T47D (cell line): Measurements from ENCODE around the genes WIF1 and TMBIM4.

- RRBS: no CpG with 5 or more reads among the region's 5 CpGs
Measured at GRCh38 chr12:64596295-64596834, 13.9 kb upstream of the RASSF3 start.

- RRBS: no CpG with 5 or more reads among the region's 10 CpGs
Measured at GRCh38 chr12:64669221-64670010, 59.1 kb downstream of the RASSF3 start.

- RRBS: no CpG with 5 or more reads among the region's 6 CpGs
Measured at GRCh38 chr12:64691229-64691848, 67.9 kb downstream of the GNS start.

- RRBS: 22% methylated on average over 29 of the region's 71 CpGs
Measured at GRCh38 chr12:65121006-65121804, at the start of gene WIF1. WIF1 (minus strand) TSS chr12:65121305.

- RRBS: 2% methylated on average over 49 of the region's 81 CpGs
Measured at GRCh38 chr12:65169854-65170786, 737 bp downstream of the LEMD3 start.

DNA sequence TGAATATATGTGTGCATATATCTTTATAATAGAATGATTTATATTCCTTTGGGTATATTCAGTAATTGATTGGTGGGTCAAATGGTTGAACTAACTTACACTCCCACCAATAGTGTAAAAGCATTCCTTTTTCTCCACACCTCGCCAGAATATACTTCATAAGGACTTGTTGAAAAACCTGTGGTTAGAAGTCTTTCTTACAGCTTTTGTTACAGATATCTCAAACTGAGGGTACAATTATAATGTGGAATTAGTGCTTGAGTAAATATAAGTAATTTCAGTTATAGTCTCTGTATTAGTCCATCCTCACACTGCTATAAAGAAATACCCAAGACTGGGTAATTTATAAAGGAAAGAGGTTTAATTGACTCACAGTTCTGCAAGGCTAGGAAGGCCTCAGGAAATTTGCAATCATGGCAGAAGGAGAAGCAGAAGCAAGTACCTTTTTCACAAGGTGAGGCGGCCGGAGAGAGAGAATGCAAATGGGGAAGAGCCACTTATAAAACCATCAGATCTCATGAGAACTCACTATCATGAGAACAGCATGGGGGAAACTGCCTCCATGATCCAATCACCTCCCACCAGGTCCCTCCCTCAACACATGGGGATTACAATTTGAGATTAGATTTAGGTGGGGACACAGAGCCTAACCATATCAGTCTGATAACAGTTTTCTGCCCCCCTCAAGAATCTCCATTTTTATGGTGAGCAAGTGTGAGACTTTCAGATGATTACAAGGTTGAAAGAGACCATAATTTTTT, 35.4 kb downstream of the LEMD3 start:
- RRBS: no CpG with 5 or more reads among the region's 3 CpGs

DNA sequence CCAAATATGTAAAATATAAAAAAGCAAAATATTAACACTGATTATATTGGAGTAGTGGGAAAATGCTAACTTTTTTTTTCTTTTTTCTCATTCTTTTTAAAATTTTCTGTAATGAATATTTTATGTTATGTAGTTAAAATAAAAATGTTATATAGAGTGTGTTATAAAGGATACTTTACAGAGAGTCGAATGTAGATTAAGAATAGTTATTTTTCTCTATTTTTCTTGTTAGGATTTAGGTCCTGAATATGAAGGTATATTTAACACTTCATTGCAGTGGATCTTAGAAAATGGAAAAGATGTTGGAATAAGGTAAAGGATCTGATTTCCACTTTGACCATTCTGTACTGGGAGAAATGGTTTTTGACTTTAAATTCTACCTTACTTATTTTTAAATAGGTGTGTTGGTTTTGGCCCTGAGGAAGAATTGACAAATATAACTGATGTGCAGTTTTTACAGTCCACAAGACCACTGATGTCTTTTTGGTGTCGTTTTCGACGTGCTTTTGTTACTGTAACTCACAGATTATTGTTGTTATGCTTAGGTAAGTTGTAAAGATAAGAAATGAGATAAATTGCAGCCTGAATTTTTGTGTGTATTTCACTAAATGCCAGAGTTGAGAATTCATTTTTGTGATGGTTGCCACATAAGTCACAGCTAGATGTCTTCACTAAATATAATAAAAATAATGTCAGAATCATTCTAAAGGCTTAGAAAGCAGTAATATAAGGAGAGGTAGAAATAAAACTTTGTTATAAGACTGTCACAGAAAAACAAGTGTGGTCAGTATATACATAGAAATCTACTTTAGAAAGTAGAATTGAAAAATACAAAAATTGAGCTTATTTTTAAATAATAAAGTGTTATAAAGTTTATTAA, 40.0 kb upstream of the MSRB3 start:
- RRBS: no CpG with 5 or more reads among the region's 4 CpGs

GRCh38 chr12:65460044-65460292, 181.5 kb downstream of the MSRB3 start:
- RRBS: no CpG with 5 or more reads among the region's 1 CpG

DNA sequence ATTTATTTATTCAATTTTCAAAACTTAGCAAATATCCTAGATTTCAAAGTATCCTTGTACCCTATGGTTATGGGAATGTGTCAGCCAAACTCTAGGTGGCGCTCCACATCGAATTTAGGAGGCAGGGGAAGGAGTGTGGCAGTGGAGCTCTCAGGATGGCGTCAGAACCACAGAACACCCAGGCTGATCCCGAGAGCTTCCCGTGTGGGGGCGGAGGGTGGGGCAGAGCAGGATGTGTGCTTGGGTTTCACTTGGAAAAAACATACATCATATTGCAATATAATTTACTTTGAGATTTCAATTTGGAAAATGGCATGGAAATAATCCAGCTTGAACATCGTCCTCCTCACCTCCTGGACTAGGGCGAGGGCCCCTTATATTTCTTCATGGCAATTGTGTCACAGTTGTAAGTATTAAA, 221.7 kb upstream of the HMGA2 start:
- RRBS: no CpG with 5 or more reads among the region's 8 CpGs

DNA sequence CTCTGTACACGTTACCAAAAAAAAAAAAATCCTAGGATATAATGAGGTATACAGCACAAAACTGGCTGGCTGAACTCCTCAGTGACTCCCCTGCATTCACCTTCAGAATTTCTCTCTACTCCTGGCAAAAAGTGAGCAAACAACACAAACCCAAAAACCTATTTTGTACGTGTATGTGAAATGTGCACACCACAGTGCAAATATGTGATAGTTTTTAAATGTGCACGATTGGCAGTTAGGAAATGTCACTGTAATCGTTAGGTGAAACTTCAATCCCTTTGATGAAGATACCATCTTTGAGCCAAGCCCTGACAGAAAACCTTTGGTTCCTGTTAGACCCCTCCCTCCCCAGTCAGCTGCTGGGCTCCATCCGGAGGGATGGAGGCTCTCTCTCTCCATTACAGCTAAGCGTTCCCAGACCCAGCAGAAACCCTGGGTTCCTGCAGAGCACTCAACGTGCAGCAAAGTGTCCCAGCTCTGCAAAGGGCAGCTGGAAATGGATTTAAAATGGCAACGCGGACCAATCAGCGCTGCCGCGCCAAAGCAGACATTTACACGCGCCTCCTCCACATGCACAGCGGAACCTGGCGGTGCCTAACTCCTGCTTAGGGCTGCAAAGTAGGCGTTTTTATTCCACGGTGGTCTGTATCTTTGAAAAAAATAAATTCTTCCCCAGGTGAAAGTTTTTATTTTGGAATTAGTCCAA, 1.6 kb upstream of the HMGA2 start:
- RRBS: no CpG with 5 or more reads among the region's 18 CpGs

DNA sequence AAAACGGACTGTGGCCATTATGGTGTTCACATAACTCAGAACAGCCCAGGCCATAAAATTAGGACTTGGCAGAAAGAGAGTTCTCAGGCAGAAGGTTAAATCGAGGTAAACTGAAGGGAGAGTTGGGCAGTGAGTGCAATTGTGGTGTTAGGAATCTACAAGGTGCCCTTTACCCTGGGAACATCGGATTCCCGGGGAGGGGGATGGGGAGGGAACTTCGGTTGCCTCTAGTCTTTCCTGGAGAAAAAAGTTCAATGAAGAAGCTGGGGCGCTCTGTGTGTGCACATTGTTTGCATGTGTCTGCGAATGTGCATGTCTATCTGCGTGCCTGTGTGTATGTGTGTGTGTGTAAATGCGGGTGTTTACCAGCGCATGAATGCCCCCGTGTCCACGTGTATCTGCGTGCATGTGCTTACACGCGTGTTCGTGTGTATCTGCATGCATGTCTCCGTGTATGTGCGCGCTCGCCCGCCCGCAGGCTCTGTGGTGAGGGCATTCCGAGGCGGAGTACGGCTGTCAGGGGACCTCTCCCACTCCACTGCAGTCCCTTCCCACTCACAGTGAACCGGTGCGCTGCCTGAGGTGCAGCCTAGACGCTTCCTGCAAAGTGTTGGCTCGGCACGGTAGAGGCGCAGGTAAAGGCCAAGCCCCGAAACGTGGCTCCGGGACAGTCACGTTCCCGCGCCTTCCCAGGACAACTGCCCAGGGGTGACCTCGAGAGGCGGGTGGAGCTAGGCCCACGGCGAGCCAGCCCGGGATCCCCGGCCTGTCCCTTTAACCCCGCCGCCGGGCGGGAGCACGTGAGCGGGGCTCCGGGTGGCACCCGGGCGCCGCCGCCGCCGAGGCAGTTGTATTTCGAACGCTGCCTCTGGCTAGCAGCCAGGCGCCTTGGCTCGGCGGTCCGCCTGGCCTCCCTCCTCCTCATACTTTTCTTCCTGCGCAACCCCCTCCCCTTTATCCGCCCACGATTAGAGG, 613 bp upstream of the HMGA2 start:
- RRBS: 3% methylated on average over 14 of the region's 65 CpGs

DNA sequence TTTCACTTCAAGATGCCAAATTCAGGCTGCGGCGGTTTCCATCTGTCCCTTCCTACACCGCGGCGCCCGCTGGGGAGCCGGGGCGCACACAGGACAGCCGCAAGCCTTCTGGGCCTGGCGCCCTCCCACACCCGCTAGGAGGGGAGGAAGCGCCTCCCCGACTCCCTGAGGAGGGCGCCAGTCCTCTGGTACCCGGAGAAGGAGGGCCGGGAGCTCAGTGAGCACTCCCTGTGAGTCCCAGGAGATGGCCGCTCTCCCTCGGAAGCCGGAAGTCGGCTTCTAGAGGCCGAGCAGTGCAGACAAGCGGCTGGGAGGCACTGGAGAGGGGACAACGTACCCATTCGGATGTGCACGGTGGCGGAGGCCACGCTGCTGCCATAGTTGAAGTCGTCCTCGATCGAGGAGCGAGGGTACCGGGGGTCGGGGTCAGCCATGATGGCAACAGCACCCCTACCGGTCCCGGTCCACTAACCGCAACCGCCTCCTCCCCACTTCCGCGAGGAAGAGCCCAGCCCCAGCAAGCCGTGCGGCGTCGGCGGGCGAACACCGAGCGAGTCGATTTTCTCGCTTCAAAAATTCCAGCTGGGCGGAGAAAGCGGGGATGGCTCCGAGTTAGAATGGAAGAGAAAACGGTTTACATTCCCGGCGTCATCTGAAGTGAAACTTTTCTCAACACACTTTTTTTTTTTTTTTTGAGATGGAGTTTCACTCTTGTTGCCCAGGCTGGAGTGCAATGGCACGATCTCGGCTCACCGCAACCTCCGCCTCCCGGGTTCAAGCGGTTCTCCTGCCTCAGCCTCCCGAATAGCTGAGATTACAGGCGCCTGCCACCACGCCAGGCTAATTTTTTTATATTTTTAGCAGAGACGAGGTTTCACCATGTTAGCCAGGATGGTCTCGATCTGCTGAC, at the start of gene TMBIM4:
TSS of gene TMBIM4 (minus strand) at position 479 of the 910 bp plus-strand sequence.
- RRBS: 2% methylated on average over 11 of the region's 66 CpGs

GRCh38 chr12:66235091-66235933, 46.3 kb downstream of the IRAK3 start:
- RRBS: under 1% methylated on average over 4 of the region's 70 CpGs

GRCh38 chr12:66388389-66388895, 86.1 kb downstream of the HELB start:
- RRBS: no CpG with 5 or more reads among the region's 4 CpGs

- RRBS: no CpG with 5 or more reads among the region's 4 CpGs
Measured at GRCh38 chr12:66964545-66965374, 285.9 kb upstream of the GRIP1 start.

- RRBS: no CpG with 5 or more reads among the region's 11 CpGs
Measured at GRCh38 chr12:67018991-67019478, 250.1 kb upstream of the CAND1 start.

DNA sequence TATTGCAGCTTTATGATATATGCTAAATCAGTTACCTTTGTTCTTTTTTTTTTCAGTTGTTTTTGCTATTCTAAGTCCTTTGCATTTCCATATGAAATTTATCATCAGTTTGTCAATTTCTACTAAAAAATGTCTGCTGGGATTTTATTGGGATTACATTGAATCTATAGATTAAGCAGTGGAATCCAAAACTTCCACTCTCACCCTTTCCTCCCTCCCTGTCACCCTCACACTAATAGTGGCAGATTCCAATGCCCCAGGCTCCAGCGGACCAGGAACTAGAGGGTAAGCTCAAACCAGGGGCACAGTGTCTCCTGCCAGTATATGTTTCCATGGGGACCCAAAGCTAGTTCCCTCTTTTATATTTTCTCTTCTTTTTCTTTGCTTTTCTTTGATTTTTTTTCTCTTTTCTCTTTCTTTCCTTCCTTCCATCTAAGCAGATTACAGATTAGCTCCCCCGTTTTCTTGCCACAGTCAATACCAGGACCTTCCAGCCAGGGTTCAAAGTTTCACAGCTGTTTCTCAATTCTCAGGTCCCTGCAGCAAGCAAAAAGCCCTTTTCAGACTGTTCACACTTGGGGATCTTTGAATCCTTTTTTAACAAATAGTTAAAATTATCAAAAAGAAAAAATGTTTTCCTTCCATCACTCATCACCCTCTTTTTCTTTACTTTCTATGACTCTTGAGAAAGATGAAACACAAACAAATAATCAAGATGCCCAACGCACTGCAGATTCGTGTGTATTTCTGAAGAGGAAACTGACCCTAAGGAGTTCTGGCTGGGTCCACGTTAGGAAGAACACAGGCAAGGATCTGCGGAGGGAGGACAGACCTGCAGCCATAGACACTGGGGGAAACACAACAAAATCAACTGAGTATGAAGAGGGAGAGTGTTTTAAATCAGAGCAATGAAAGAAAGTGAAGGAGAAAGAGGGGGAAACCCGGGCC, 245.4 kb upstream of the CAND1 start:
- RRBS: no CpG with 5 or more reads among the region's 7 CpGs

GRCh38 chr12:67515724-67516229, 132.8 kb upstream of the DYRK2 start:
- RRBS: no CpG with 5 or more reads among the region's 7 CpGs

DNA sequence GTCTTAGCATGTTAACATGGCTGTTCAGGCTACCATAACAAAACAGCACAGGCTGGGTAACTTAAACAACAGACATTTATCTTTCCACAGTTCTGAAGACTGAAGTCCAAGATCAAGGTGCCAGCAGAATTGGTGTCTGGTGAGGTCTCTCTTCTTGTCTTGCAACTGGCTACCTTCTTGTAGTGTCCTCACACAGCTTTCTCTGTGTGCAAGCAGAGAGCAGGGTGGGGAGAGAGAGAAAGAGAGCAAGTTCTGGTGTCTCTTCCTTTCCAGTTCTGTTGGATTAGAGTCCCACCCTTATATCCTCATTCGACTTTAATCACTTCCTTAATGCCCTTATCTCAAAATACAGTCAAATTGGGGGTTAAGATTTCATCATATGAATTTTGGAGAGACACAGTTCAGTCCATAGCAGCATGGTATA, 40.8 kb downstream of the DYRK2 start:
- RRBS: no CpG with 5 or more reads among the region's 1 CpG

- RRBS: no CpG with 5 or more reads among the region's 6 CpGs
Measured at GRCh38 chr12:68336975-68337520, 4.9 kb upstream of the MDM1 start.